Measurements from ENCODE around the genes OR4A47, TRIM51G, OR4C13, OR9G1 and P2RX3.

DNA sequence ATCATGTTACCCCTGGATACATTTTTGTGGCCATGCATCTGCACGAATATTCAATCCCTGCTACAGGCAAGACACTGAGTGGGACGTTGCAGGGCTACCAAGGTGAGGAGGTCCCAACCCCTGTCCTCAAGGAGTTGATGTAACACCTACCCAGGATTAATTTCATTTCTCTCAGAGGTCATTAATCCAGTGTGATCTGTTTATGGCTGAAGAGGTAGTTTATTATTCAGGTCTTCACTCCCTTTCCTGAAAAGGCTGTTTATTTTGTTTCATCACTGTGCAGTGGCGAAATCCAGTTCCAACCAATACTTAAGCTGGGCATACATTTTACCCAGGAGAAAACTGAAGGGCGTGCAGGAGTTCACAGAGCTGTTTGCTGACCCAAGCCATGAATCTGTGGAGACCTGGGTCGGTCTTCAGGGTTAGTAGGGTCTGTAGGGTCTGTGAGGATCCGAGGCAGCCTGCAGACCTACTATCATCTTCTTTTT, 2.7 kb upstream of the PTPRJ start:
- PRO-cap, result unidirectional peak, plus-strand start at position 337 of the sequence

GRCh38 chr11:48006483-48006896, 26.1 kb downstream of the PTPRJ start:
- PRO-cap, result unidirectional peak, minus-strand start at chr11:48006767

GRCh38 chr11:48018499-48019609, 38.5 kb downstream of the PTPRJ start:
- PRO-cap, result no peak

DNA sequence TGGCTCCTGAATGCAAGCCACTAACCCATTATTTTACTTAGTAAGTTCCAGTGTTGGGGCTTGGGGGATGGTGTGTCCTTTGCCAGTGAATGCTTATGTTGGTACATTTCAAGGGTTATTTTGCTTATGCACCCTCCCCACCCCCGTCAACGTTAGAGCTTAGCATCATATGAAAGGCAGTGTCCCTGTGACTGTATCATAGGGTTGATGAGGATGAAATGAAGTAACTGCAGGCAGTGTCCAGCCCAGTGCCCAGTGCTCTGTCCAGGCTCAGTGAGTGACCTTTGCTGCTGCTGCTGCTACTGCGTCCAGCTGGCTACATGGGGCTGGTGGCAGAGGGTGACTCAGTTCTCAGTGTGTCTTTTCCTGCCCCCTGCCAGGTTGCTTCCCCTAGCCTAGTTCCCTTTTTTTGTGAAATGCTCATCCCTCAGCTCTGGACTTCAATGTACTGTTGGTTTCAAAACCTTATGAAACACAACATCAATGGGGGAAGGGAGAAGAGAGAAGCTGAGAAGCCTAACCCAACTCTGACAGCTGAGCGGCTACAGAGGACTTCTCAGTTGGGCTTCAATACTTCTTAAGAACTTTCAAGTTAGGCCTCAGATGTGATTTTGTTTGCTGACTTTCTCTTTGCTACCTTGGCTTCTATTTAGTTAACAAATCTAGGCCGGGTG, 51.6 kb downstream of the PTPRJ start:
- PRO-cap, result no peak

DNA sequence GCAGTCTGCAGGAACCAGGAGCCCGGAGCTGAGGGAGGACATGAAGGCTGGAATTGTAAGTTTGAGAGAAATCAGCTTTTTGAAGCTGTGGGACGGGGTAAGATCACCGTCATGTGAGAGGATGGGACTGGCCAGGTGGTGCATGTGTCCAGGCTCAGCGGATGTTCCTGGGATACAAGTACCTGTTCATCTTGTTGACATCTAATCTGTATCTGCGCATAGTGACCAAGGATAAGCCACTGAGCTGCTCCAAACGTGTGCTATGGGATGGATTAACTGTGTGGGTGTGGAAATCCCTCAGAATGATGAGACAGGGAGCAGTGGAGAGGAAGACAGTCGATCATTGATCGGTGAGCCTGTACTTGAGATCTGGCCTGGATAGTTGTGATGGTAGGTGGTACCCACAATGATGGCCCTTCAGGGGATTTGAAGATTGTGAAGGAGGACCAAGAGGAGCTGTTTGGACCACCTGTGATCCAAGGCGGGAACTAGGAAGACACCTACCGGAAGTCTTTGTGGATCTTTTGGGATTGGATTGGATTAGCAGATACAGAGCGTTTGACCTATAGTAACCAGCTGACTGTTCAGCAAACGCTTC, 53.1 kb downstream of the PTPRJ start:
- PRO-cap, result no peak

DNA sequence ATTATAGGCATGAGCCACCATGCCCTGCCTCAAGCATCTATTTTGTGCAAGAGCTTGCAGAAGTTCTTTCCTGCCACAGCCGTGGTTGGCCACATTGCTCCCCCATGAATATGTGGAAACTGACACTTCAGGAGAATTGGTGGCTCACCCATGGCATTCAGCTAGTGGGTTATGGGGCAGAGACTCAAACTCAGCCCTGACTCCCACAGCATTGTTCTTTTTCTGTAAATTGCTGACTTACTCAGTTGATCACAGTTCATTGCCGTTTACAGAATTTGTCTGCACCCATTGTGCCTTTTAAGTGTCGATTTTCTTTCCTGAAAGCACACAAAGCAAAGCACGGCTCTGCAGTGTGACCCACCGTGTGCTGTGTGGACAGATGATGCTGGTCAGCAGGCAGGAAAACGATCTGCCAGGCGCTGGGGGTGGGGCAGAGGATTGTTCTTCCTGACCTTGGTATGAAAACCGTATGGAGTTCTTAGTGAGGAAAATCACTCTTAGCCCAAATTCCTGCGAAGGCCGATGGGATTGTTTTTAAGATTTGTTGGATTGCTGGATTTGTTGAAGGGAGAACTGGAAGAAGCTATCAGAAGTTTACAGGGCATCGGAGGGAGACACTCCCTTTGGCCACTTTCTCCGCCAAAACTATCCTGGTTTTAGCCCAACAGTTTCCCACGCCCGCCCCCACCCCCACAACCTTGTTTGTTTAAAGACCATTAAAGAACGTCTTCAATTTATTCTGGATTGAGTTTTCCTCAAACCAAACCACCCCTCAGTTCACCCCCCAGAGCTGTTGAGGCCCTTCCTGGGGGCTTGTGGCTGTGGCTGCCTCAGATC, 115.7 kb downstream of the PTPRJ start:
- PRO-cap, result no peak

- PRO-cap, result no peak
Observed at GRCh38 chr11:48488463-48489022, at the start of gene OR4A47. OR4A47 (plus strand) TSS chr11:48488793.

- PRO-cap, result no peak
Observed at GRCh38 chr11:48983790-48984173, at the start of gene TRIM51G. TRIM51G (minus strand) TSS chr11:48983885.

- PRO-cap, result no peak
Observed at GRCh38 chr11:49177952-49178309, 30.5 kb downstream of the FOLH1 start.

GRCh38 chr11:49952049-49952464, at the start of gene OR4C13:
OR4C13 (plus strand) TSS chr11:49952391.
- PRO-cap, result no peak

- PRO-cap, result no peak
Observed at GRCh38 chr11:54537454-54537670, 66.4 kb downstream of the OR4C46 start.

DNA sequence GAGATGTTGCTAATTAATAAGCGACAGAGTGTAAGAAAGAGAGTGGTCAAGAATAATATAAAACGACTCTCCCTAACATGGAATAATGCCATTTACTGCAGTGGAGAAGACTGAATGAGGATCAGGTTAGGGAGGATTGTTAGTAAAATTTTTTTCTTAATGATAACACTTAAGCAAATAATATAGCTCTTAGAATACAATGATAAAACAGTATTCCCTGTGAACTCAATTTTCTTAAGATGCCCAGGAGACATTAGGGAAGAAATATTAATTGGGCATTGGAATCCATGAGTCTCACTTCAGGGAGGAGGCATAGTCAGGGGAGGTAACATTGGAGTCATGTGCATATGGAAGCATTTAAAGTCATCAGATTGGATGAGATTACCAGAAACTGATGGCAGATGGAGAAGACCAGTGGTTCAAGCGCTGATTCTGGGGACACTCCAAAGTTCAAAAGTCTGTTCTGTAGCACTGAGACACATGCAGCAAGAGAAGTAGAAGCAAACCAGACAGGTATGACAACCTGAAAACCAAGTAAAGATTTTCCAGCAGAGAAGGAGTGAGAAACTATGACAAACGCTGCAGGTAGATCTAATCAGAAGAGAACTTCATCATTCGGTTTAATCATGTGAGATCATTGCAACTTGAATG, at the start of gene OR9G1:
TSS of gene OR9G1 (plus strand) at position 418 of the 651 bp plus-strand sequence.
- PRO-cap, result no peak

GRCh38 chr11:56721633-56721876, 22.7 kb downstream of the OR9G1 start:
- PRO-cap, result no peak

DNA sequence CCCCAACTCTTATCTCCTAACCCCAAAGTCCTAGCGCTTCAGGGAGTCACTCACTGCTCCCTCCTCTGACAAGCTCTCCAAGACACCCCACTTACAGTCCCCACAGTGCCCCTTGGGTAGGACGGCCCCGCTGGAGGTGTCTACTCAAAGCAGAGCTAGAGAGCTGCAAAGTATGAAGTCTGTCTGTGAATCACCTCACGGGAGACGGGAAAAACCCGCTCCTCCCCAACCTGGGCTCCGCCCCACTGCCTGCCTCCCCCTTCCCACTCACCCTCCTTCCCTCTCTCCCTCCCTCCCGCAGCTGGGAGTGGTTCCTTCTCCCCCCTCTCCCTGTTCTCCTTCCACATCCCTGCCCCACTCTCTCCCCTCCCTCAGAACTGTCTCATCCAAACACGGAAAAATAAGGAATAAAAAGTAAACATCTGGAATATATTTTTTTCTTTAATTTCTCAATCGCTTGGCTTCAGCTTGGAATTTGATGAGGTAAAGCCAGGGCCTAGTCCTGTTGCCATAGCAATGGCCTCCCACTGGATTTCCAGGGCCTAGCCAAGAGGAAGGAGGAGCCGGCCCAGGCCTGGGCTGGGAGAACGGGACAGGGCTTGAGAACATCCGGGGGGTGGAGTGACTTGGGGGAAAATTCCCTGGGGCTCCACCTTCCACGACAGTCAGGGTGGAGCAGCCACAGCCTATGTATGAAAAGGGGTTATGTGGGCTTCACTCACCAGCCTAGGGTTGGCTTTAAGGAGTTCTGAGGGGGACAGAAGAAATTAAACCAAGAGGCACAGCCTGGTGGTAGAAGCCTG, 2.4 kb downstream of the TNKS1BP1 start:
- PRO-cap, result unidirectional peak, minus-strand start at position 197 of the sequence; unidirectional peak, plus-strand start at position 661 of the sequence

- PRO-cap, result bidirectional peak, plus-strand start at chr11:57325874, minus-strand start at chr11:57325854
Observed at GRCh38 chr11:57325514-57326608, 1.1 kb upstream of the TNKS1BP1 start.

DNA sequence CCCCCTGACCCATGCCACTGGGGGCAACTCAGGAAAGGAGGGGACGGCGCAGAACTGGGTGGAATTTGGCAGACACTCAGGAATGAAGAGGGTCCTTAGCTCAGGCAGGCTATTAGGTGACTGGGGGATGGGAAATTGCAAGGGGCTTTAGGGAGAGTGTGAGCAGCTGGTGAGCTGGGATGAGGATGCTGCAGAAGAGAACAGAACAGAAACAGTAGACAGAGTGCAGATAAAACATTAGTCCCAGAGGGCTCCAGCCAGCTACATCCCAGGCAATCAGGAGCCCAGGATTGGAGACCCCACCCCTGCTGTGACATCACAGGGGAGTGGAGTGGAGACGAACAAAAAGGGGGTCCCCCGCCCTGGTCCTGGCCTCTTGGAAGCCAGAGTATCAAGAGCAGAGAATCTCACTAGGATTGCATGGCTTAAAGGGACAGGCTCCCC, at the start of gene P2RX3:
TSS of gene P2RX3 (plus strand) at position 371 of the 444 bp plus-strand sequence.
- PRO-cap, result no peak

DNA sequence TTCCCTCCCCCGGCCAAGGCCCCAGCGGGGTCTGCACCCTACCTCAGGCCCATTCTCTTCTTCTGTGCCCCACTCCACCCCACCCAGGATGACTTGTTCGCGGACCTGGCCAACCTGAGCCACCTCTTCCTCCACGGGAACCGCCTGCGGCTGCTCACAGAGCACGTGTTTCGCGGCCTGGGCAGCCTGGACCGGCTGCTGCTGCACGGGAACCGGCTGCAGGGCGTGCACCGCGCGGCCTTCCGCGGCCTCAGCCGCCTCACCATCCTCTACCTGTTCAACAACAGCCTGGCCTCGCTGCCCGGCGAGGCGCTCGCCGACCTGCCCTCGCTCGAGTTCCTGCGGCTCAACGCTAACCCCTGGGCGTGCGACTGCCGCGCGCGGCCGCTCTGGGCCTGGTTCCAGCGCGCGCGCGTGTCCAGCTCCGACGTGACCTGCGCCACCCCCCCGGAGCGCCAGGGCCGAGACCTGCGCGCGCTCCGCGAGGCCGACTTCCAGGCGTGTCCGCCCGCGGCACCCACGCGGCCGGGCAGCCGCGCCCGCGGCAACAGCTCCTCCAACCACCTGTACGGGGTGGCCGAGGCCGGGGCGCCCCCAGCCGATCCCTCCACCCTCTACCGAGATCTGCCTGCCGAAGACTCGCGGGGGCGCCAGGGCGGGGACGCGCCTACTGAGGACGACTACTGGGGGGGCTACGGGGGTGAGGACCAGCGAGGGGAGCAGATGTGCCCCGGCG, 15.9 kb downstream of the RTN4RL2 start:
- PRO-cap, result no peak

DNA sequence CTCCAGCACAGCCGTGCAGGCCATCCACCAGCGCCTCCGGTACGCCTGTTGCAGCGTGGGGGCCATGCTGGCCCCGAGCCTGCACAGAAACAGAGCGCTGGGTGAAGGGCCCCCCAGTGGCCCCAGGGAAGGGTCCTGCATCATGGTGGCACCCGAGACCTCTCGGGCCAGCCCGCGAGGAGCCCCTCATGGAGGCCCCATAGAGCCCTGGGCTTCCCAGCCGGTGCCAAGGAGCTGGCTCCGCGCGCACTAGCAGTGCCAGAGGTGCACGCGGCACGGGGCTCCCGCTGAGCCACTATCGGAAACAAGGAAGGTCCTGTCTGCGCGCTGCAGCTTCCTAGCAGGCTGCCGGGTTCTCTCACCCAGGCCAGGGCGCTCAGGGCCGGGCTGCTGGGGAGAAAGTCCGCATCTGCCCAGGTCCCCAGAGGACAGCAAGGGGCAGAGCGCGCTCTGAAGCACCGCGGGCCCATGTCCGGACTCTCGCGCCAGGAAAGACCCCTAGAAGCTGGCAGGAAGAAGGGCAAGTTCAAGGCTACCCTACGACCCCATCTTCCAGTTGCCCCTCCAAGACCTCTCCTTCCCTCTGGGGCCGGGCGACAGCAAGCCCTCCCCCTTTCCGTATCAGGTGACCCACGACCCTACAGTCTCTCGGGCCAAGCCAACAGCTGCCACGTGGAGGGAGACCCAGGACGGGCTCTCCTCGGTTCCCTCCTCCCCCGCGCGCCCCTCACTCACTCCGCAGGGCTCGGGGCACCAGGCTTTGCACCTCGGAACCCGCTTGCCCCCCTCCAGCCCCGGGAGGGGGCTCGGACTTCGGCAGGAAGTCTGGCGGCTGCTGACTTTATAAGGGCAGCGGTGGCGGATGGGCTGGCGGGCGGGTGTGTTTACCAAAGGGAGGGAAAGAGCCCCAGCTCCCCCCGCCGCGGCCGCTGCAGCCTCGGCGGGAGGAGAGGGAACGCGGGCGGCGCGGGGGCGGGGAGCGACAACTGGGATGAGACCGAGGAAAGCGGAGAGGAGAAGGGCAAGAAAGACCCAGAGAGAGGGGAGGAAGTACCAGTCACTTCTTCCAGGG, 1.1 kb downstream of the SLC43A1 start:
- PRO-cap, result bidirectional peak, plus-strand start at position 965 of the sequence, minus-strand start at position 815 of the sequence

GRCh38 chr11:57648897-57649734, 596 bp downstream of the YPEL4 start:
- PRO-cap, result no peak

DNA sequence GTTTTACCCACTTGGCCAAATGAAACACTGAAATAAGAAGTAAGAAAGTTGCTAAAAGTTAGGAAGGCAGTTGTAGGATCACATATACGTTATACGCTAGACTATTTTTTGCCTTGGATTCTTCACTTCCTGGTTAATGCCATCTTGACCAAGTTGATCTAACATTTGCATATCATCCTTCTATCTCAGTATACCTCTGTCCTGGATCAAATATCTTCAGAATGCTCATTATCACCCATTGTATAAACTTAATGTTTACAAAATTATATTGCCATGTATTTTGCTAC, 893 bp downstream of the ZDHHC5 start:
- PRO-cap, result no peak